ENCODE data around the genes FAS and KIF20B.

GRCh38 chr10:87818650-87819291 is 745 bp upstream of the ATAD1 start:
- RRBS = no CpG with 5 or more reads among the region's 21 CpGs

GRCh38 chr10:87860249-87860504 is 3.2 kb downstream of the KLLN start:
- RRBS = no CpG with 5 or more reads among the region's 1 CpG

DNA sequence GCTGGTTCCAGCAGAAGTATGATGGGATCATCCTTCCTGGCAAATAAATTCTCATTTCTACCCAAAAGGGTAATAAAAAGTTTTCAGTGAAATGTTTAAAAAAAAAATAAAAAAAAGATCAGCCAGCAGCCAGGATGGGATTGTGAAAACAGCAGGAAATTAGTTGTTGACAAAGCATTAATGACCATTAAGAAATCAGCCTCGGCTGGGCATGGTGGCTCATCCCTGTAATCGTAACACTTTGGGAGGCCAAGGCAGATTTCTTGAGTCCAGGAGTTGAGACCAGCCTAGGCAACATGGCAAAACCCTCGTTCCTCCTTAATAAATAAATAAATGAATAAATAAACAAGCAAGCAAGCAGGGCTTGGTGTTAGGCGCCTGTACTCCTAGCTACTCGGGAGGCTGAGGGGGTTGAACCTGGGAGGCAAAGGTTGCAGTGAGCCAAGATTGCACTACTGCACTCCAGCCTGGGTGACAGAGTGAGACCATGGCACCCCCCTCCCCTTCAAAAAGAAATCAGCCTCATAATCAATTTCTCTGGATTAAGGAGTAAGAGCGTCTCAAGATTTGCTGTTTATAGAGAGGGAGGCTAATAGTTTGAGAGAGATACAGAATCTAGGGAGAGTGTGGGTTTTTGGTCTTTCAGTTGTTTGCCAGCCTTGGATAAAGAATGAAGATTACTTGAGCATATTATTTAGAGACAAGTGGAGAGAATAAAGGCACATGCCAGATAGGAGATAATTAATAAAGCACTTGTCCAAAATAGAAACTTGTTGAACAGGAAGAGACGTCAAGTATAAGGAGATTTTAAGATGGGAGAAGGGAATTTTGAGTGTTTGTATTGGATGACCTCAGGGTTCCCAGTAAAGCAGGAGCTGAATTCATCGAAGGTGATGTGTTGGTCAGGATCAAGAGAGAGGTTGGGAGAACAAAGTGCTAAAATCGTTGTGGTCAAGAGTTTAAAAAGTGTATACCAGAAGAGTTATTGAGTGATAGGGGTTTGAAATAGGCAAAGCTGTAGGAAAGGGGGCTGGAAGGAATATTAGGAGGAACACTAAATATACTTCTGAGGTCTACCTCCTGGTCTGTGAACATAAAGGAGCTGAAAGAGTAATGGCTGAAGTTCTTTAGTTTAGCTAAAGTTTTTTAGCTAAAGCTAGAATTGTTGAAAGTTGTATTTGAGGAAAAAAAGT is 83.0 kb downstream of the PTEN start:
- RRBS = no CpG with 5 or more reads among the region's 9 CpGs

GRCh38 chr10:88066896-88067332 is 203.5 kb downstream of the PTEN start:
- RRBS = no CpG with 5 or more reads among the region's 7 CpGs

DNA sequence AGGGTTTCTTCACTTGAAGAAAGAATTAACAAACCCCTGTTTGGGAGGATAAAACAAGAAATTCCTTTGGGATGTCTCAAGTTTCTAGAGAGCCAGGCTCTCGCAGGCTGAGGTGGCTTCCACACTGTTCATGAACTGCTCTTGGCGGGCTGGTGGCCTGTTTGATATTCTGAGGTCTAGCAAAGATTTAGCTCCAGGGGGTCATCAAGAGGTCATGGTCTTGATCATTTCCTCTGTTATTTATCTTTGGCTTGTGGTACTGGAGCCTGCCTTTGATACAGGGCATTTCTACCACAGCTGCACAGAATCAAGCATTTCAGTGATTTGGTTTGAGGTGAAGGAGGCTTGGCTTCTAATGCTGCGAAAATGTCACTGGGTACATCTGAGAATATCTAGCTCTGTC is 312.3 kb downstream of the RNLS start:
- RRBS = no CpG with 5 or more reads among the region's 3 CpGs

DNA sequence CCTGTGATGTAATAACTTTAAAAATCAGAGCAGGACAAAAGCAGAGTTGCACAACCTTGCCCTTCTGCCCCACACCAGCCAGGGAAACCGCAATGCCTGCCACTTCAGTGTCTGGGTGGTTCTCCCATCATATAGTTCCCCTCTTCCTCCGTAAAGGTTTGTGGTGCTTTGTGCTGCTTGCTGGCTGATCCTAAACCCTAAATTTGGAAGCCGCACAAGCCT is 9.8 kb upstream of the LIPM start:
- RRBS = no CpG with 5 or more reads among the region's 3 CpGs

DNA sequence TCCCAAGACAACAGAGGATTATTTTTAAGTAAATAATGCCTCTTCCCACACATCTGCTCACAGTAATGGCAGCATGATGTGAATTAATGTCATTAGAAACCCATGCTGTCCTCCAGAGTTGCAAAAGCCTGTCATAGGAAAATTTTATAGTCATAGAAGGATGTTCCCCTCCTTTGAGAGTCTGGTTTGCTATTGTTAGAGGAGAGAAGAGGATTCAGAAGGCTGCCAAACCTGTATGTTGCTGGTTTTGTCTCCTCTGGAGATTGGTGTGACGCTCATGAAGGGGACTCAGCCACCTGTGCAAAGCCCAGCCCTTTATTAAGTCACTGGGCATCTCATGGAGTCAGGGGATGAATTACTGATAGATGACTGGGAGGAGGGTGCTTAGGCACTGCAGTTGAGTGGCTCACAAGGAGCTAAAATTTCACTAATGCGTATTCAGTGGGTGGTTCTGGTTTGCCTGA is 20.2 kb downstream of the ACTA2 start:
- RRBS = no CpG with 5 or more reads among the region's 2 CpGs

- RRBS = no CpG with 5 or more reads among the region's 8 CpGs
These were observed 898 bp upstream of the ACTA2 start for GRCh38 chr10:88953422-88953919.

DNA sequence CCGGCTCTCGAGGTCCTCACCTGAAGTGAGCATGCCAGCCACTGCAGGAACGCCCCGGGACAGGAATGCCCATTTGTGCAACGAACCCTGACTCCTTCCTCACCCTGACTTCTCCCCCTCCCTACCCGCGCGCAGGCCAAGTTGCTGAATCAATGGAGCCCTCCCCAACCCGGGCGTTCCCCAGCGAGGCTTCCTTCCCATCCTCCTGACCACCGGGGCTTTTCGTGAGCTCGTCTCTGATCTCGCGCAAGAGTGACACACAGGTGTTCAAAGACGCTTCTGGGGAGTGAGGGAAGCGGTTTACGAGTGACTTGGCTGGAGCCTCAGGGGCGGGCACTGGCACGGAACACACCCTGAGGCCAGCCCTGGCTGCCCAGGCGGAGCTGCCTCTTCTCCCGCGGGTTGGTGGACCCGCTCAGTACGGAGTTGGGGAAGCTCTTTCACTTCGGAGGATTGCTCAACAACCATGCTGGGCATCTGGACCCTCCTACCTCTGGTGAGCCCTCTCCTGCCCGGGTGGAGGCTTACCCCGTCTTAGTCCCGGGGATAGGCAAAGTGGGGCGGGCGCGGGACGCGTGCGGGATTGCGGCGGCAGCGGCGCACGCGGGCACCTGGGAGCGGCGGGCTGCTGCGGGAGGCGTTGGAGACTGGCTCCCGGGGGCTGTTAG is at the start of gene FAS:
FAS (plus strand) TSS at position 388 of the 668 bp plus-strand sequence.
- RRBS = under 1% methylated on average over 11 of the region's 47 CpGs

DNA sequence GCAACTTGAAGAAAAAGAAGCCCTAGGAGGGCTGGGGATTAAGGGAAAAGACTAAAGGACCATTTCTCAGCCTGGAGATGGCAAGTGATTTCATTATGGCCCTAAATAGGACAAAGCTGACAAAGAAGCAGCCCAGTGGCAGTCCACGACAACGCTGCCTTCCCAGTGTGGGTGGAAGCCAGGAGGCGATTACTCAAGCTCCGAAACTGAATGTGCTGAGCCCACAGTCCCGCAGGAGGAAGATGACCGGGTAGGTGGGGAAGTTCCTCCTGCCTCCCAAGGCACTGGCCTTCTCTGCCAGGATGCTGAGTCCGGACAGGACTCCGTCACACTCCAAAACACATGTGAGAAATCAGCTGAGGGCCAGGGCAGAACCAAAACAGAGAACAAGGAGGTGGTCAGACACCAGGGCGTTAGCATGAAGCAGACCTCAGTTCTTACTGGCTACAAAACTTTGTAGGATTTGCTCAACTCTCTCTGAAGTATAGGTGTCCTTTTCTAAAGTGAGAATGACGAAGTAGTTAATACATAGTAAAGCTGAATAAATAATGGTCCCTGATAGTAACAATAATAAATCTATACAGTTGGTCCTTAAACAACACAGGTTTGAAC is 16.1 kb downstream of the LIPA start:
- RRBS = 88% methylated on average over 2 of the region's 10 CpGs

- RRBS = no CpG with 5 or more reads among the region's 1 CpG
These were observed 9.6 kb downstream of the LIPA start for GRCh38 chr10:89241945-89242382.

DNA sequence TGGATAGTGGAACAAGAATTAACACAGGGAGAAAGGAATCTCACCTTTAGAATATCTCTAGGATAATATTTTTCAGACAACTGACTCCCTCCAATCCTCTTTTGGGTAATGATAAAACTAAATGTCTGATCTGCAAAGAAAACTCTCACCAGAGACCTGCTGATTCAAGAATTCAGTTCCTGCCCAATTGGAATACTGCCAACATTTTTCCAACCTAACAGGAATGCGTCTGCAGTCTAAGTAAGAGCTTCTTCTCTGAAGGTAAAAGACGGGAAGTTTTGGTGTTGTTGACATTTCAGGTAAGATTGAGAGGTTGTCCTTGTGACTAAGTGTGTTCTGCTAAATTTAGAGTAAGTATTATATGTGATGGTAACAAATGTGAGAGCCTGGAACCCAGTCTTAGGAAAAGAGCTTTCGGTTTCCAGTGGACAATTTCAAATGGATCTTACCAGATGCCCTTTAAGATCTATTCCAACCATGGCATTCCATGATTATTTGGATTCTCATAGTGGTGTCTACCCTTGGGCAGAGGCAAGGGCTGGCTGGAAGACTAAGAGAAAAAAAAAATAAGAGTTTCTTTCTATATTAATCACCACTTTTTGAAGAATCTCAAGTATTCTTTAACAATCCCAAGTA is 17.7 kb downstream of the IFIT5 start:
- RRBS = no CpG with 5 or more reads among the region's 3 CpGs

DNA sequence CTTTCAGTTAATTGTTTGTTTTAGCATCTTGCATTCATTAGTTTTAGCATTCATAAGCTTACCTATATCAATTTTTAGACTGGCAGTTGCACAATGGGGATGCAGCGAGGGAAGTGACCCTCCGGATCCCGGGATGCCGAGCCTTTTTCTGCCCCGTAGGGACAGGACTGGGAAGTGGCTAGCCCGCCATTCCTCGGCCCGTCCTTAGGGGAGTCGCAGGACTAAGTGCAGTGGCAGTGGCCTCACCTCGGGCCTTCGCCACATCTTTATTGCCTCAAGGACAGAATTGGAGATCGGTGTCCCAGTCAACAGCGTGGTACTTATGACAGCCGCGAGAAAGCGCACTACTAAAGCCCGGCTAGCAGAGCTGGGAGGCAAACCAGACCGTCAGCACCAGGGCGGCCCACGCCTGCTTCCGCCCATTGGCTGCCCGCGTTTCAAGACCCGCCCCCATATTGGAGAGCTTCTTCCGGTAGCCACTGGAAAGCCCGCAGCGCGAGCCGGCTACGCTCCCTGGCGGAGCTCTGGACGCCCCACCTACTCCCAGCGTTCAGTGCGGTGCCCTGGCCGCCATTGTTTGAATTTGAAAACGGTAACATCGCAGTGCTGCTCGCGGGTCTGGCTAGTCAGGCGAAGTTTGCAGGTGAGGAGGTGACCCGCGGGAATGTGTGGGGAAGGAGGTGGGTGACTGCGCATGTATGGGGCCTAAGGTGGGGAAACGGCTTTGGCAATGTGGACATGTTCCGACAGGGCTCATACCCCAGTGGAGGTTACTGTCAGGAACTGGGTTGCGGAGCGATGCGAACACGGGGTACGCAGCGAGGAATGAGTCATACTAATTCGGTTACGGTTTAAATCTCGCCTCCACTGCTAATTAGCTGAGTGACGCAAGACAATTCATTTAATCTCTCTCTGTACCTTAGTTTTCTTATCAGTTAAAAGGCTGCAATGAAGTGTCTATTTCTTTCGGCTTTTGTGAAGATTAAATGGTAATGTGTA is at the start of gene KIF20B:
KIF20B (plus strand) TSS at position 553 of the 999 bp plus-strand sequence.
- RRBS = no CpG with 5 or more reads among the region's 56 CpGs

DNA sequence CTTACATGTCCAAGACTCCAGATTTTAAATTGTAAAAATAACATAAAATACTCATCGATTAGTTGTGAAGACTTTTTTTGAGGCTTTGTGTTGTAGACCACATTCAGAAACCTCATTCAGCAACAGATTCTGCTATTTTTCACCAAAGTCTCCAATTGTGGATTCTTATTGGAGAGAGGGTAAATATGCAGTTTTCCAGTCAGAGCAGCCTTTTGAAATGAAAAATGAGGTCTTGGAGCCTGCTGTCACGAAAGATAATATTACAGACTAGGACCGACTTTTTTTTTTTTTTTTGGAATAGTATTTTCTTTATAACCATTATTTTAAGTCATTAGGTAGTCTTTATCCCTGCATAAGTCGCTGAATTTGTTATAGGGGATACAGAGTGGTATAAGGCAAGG is 1.1 kb downstream of the KIF20B start:
- RRBS = no CpG with 5 or more reads among the region's 4 CpGs

- RRBS = no CpG with 5 or more reads among the region's 2 CpGs
These were observed 37.3 kb downstream of the KIF20B start for GRCh38 chr10:89738624-89739181.

DNA sequence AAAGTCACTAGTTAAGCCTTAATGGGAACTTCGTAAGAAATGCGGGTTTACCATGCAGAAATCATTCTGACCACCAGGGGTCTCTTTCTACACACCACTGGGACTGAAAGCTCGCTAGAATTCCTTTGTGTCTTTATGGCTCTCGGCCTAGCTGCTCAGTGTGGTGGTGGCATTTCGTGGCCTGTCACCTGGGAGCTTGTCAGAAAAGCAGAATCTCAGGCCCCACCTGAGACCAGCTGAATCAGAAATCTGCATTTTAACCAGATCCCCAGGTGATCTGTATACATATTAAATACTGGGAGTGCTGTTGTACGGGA is 9.3 kb downstream of the ANKRD1 start:
- RRBS = no CpG with 5 or more reads among the region's 6 CpGs

GRCh38 chr10:90983824-90984470 is 63.1 kb upstream of the ANKRD1 start:
- RRBS = no CpG with 5 or more reads among the region's 5 CpGs

DNA sequence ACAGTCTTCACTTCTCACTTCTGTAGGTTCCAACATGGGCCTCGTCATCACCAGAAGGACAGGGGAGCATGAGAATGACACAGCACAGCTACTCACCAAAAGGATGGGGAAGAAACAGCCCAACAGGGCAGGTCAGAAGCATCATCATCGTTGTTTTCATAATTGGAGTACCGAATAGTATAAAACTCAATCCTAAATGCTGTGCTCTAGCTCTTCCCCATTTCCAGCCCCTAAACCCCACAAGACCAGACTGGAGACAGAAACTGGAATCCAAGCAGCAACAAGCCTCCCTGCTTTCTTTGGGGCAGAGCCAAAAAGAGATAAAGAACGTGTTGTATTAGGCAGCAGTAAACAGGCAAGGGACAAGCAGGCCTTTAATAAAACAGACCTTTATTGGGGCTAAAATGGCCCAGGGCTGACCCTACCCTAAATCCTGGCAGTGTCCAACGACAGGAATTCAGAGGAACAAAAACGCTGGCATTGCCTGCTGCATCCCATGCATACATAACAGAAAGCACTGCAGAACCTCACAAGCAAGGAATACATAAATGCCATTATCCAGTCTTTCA is 102.4 kb upstream of the ANKRD1 start:
- RRBS = no CpG with 5 or more reads among the region's 6 CpGs

GRCh38 chr10:91563930-91564345 is 68.9 kb downstream of the PPP1R3C start:
- RRBS = no CpG with 5 or more reads among the region's 2 CpGs

Measured in GM19240 (cell line).